Neuron (in vitro differentiated cells): ENCODE measurements around a stretch of chr18.

DNA sequence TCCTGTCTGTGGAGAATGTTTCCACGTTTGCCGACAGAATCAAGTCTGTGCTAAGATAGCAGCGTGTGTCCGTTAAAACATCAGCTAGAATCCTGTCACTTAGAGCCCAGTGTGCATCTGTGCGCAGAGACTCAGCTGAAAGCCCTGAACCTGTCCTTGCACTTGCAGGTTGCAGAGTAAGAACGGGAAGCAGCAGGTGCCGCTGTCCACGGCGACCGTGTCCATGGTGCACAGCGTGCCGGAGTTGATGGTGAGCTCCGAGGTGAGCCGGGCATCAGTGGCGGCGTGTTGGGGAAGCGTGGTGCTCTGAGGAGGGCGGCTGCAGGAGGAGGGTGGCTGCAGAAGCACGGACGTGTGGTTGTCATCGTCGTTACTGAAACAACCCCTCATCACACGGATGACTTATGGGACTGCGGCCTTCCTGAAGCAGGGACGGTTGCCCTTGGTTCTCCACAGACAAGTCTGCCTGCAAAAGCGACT lies 16.2 kb downstream of the CTDP1 start:
- PRO-cap, result no peak

DNA sequence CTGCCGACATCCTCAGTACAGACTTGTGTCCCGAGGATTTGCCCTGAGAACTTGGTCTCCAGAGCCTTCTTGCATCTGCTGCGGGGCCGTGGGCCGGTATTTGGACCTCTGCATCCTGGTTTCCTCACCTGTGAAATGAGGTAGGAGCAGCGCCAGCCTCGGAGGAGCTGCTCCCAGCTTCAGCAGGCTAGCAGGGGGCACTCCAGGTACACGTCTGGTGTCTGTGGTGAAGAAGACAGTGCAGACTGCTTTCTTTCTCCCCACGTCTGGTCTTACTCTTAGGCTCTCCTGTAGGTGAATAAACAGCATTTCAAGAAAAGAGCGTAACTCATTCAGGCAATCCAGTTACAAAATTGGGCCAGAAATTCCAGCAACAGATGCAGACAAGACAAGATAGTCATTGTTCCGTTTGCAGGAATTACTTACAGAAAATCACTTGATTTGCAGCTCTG lies 58.7 kb downstream of the CTDP1 start:
- PRO-cap, result no peak

DNA sequence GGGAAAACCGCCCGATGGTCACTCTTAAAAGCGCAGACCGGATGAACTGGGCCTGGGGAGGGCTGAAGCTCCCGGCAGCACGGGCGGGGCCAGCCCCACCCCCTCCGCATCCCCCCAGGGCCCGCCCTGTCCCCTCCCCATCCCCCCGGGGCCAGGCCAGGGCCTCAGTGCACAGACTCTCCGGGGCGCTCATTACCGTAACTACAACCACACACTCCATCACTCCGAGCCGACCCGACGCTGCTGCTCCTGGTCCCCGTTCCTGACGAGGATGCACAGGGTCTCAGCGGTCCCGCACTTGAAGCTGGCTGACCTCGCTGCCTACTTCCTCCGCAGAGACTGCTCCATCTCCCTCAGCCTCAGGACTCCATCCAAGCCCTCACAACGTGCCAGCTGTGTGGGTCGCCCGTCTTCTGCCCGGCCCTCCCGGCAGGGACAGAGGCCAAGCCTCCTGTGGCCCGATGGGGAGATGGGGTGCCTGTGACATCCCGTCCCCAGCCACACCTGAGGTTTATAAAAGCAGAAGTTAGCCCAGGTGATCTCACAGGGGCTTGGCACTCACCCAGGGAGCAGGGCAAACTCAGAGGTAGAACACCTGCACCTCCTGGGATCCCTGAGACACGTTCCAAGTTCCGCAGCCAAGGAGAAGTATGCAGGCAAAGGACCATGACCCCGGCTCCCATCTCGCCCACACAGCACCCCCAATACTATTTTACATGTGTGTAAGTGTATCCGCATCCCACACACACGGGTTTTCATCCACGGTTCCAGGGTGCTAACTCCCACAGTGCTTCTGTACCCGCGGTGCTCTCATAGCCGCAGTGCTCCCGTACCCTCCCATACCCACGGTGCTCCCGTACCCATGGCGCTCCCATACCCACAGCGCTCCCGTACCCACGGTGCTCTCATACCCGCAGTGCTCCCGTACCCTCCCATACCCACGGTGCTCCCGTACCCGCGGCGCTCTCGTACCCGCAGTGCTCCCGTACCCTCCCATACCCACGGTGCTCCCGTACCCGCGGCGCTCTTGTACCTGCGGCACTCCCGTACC lies 35.9 kb downstream of the SLC66A2 start:
- PRO-cap, result no peak

- PRO-cap, result no peak
These were observed 10.0 kb downstream of the SLC66A2 start for GRCh38 chr18:79941102-79942265.

GRCh38 chr18:80193749-80194452 lies 53.4 kb downstream of the PARD6G start:
- PRO-cap, result no peak